HTERT-HM (cell line): ENCODE data around the genes B3GNT4 and DENR.

DNA sequence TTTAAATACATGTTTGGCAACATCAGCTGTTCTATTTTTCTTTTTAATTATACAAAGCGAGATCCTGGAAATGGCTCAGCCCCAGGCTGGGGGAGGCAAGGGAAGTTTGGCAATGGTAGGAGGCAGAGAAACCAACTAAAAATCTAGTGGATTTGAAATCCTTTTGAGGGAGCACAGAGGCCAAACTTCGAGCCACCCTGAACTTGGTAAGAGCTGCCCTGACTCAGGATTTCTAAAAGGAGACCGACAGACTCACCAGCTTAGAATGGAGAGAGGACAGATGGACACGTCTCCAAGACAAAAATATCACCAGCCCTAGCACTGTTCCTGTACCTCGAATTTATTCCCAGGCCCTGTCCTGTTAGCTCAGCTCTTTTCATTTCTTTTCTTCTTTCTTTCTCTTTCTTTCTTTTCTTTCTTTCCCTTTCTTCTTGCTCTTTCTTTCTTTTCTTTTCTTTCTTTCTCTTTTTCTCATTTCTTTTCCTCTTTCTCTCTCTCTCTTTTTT lies 29.7 kb upstream of the KDM2B start:
- RRBS, result no CpG with 5 or more reads among the region's 5 CpGs

GRCh38 chr12:121611174-121611800 lies 30.5 kb upstream of the KDM2B start:
- RRBS, result no CpG with 5 or more reads among the region's 4 CpGs

- RRBS, result no CpG with 5 or more reads among the region's 15 CpGs
These were observed 27.9 kb downstream of the RHOF start for GRCh38 chr12:121765461-121766127.

DNA sequence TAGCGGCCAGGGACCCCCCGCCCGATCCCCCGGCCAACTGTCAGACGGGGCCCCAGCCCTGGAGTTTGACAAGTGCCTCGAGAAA lies 1.0 kb downstream of the SETD1B start:
- RRBS, result 1% methylated on average over 5 of the region's 6 CpGs

DNA sequence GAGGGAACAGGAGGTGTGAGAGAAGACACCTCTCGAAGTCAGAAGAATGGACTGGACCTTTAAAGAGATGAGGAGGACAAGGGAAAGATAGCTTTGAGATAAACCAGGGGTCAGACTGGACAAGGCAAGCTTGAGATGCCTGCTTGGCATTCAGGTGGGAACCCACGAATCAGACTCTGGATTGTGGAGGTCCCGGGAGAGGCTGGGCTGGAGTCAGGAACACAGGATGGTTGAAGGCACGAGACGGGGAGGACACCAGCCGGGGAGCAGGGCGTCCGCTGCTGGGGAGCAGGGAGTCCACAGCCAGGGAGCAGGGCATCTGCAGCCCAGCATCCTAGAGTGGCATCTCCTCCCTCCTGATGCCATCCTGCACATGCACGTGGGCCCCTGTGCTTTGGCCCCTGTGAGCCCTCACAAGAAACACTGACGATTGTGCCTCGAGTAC lies 44.9 kb downstream of the CFAP251 start:
- RRBS, result 96% methylated on average over 4 of the region's 11 CpGs

DNA sequence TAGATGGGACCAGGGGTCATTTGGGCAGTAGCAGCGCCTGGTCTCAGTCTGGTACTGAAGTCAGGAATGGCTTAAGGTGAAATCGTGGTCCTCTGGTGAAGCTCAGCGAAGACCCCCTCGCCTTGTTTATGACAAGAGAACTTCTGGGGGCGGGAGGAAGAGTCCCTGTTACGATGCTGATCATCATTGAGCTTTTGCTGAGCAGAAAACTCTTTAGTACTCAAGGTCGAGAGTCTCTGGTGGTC lies 678 bp upstream of the BCL7A start:
- RRBS, result no CpG with 5 or more reads among the region's 7 CpGs

DNA sequence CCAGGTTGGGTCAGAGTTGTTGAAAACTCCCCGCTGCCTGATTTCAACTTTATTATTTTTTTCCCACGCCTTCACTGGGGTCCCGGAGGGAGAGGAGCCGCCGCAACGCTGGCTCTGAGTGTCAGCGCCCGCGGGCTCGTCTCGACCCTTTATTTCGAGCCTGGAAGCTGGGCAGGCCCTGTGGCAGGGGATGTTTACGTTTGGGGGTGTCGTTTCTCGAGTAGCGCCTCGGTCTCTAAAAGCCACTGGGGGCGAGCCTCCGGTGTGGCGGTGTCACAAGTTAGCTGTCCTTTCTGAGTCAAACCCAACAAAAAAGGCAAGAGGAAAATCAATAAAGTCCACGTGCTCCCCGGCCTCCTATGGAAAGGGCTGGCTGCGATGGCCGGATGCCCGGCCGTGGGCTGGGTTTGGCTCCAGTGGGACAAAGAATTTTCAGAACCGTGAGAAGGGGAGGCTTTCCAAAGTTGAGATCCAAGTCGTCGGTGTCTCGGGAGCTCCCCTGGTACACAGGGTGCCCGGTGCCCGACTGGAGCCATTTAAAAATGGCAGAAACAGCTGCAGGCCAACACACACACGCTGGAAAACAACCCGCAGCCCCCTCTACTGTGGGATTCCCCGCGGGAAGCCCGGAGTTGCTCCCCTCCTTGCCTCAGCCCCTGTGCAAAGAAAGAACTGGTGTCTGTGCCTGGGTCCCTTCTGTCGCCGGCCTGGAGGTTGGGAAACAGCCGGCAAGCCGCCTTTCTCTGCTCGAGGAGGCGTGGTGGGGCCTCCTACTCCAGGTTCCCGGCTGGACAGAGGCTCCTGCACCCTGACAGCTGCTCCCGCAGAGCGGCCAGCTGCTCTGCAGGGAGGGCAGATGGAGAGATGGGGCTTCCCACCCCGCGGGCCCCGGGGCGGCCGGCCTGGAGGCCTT lies 1.8 kb downstream of the BCL7A start:
- RRBS, result 6% methylated on average over 21 of the region's 51 CpGs

DNA sequence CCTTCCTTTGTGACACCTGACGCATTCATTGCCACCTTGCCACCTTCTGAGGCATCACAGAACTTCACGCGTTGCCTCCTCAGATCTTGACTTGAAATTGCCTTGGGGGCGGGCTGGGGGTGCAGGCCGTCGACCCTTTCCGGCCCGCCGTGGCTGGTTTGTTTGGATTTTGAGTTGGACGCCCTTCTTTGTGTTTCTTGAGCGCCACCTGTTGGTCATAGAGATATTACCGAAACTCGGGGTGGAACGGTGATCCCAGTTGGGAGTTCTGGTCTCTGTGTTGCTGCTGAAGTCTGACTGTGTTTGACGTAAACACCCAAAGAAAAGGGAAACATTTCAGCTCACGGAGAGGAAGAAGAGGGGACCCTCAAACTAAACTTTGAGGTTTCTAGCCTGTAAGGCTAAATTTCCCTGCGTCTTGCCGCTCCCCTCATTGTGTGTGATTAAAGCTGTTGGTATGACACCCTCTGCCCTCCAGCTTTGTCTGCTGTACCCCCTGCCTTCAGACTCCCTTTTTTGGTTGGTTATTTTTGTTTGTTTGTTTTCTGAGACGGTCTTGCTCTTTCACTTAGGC lies 44.7 kb downstream of the MLXIP start:
- RRBS, result no CpG with 5 or more reads among the region's 19 CpGs

DNA sequence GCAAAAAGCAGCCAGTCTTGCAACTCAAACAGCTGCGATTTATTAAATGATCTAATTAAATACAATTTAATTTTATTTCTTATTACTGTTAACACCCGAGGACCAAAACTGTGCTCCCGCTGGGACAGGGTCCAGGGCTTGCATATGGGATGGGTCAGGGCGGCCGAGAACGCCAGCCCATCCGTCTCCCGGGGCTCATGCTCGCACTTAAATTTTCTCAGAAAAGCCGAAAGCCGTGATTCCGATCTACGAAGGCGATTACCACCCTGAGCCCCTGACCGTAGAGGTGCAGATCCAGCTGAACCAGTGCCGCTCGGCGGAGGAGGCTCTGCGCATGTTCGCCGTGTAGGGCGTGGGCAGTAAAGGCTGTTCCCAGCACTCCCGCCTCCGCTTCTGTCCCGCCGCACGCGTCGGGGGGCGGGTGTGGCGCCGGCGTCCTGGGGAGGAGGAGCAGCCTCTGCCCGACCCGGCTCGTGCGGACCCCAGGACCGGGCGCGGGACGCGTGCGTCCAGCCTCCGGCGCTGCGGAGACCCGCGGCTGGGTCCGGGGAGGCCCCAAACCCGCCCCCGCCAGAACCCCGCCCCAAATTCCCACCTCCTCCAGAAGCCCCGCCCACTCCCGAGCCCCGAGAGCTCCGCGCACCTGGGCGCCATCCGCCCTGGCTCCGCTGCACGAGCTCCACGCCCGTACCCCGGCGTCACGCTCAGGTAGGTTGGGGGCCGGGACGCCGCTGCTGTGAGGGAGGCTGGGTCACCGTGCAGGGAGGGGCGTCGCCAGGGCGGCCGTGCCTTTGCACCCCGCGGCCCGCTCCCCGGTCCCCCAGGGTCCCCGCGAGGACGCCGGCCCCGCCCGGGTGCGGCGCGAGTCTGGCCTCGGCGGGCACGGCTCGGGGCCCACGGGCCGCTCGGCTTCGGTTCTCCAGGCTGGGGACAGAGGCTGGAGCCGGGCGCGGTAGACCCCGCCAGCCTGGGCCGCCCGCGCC lies at the start of gene B3GNT4:
B3GNT4 (plus strand) TSS at position 616 of the 983 bp plus-strand sequence.
- RRBS, result 3% methylated on average over 25 of the region's 102 CpGs

- RRBS, result no CpG with 5 or more reads among the region's 8 CpGs
These were observed 13.5 kb upstream of the VPS33A start for GRCh38 chr12:122279788-122280174.

GRCh38 chr12:122309555-122310290 lies 43.4 kb upstream of the VPS33A start:
- RRBS, result no CpG with 5 or more reads among the region's 9 CpGs

GRCh38 chr12:122319227-122319542 lies 52.9 kb upstream of the VPS33A start:
- RRBS, result no CpG with 5 or more reads among the region's 5 CpGs

DNA sequence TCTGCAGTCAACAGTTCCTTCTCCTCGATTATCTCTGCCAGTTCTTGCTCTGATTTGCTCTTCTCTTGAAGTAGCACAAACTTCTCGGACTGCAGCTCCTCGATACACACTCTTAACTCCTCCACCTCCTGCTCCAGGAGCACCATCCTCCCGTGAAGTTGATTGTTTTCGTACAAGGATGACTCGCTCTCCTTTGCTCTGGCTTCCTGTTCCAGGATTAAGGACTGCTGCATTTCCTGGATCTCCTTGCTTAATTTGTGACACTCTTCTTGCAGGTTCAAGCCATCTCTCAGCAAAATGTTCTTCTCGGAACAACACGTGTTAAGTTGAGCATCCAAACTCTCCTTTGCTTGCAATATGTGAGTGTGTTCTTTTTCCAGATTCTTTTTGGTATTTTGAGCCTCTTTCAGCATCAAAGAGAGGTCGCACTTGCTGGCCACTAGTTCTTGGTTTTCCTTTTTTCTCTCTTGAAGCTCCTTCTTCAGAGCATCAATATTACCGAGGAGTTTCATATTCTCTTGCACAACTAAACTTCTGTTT lies 56.3 kb upstream of the VPS33A start:
- RRBS, result no CpG with 5 or more reads among the region's 10 CpGs

DNA sequence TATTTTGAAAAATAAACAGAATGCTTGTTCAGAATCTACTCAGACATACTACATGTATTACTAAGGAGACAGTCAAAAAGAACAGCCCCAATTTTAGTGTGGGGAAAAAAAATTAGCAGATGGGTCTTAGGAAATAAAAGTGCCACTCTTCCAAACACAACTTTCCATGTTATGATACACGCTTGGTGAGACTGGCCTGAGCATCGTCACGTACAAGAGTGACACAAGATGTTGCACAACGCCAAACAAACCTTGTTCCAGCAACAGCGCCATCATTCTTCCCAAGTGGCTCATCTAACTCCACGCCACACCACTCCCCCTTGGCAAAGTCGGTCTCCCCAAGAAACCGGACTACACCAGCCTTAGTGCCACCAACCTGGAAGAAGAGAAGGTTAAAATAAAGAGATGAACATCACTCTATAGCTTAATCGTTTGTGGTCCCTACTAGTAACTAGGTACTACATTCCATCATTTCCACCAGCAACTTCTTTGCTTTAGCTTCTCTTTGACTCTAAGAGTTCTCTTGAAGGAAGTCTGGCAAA lies 58.7 kb downstream of the CLIP1 start:
- RRBS, result no CpG with 5 or more reads among the region's 9 CpGs

- RRBS, result 8% methylated on average over 3 of the region's 17 CpGs
These were observed 36.3 kb downstream of the ZCCHC8 start for GRCh38 chr12:122464158-122465174.

- RRBS, result no CpG with 5 or more reads among the region's 9 CpGs
These were observed 59.2 kb downstream of the HCAR2 start for GRCh38 chr12:122643951-122644297.

- RRBS, result no CpG with 5 or more reads among the region's 5 CpGs
These were observed 56.3 kb downstream of the HCAR2 start for GRCh38 chr12:122646916-122647205.

DNA sequence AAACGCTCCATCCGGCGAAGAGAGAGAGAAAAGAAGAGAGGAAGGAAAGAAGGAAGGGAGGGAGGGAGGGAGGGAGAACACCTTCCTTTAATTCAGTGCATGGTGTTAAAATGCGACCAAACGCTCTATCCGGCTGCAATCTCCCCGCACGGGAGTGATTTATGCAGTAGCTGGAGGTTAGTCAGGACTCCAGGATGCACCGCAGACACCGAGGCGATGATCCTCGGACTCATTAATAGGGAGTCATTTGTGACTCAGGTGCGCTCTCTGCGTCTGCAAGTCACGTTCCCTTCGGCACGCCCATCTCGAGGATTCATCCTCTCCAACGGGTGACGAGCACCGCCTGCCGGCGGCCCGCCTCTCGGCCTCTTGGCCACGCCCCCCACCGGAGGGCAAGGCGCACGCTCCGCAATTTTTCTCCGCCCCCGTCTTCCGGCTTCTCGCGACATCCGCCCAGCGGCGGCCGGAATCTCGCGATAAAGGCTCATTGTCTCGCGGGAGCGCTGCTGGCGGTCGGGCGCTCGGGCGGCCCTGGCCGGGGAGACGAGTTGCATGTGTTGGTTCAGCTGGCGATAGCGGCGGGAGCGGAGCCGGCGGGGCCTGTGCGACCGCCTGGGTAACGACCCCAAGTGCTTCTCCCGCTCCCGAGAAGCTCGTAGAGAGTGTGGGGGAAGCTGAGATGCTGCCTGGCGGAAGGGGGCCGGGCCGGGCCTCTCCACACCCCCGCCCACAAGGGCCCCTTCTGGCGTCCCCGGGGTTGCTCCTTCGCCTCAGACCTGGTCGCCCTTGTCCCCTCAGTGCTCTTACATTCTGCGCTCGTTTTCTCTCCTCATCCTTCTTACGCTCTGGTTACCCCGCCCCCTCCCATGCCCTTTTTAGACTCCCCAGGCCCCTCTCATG lies at the start of gene DENR:
DENR (plus strand) TSS at position 490 of the 900 bp plus-strand sequence.
- RRBS, result 2% methylated on average over 42 of the region's 75 CpGs

GRCh38 chr12:122773539-122773975 lies 815 bp upstream of the CCDC62 start:
- RRBS, result no CpG with 5 or more reads among the region's 6 CpGs

DNA sequence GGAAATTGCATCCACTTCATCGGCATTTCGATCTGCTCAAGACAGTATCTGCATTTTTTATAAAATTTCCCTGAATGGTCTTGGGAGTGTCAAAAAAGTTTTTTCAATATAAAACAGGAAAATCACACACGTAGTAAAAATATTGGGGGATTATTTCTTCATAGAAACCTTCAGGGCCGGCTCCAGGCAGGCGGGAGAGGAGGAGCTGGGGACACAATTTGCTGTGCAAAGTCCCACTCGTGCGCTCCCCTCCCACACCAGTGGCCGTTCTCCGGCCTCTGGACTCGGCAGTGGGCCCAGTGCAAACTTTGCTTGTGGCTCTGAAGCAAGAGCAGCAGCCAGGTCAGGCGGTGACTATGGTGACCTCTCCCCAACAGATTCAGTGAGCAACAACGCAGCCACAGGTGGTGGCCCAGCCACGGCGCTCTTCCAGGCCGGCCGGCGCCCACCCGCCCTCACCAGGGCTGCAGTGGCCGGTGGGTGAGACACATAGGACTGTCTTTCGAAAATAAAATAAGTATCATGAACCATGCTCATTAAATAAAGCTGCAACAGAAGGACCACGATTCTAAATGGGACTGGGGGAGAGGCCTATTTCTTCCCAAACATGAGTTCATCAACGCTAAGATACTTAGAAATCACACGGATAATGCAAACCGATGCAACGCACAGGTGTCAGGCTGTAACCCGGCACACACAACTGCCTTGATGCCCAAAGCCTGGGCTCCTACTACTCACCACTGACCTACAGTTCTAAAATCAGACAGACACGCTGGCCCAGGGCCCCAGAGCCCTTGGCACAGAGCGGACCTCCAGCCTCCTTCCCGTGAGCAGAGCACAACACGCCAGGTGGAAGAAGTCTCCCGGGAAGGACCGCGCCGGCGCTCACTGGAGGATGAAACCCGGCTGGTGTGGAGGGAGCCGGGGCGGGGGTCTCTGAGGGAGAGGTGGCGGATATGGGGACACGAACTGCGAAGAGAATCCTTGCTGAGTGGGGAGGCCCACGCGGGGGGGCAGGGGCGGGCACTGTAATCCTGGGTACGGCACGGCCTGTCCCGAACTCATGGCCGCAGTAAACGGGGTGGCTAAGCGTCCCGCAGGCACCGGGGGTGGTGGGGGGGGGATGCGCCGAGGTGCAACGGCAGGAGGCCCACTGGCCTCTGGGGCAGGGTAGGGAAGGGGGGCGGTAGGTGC lies 29.3 kb downstream of the VPS37B start:
- RRBS, result no CpG with 5 or more reads among the region's 56 CpGs